Kidney epithelial cell (primary cell): ENCODE data around the gene HDAC11.

DNA sequence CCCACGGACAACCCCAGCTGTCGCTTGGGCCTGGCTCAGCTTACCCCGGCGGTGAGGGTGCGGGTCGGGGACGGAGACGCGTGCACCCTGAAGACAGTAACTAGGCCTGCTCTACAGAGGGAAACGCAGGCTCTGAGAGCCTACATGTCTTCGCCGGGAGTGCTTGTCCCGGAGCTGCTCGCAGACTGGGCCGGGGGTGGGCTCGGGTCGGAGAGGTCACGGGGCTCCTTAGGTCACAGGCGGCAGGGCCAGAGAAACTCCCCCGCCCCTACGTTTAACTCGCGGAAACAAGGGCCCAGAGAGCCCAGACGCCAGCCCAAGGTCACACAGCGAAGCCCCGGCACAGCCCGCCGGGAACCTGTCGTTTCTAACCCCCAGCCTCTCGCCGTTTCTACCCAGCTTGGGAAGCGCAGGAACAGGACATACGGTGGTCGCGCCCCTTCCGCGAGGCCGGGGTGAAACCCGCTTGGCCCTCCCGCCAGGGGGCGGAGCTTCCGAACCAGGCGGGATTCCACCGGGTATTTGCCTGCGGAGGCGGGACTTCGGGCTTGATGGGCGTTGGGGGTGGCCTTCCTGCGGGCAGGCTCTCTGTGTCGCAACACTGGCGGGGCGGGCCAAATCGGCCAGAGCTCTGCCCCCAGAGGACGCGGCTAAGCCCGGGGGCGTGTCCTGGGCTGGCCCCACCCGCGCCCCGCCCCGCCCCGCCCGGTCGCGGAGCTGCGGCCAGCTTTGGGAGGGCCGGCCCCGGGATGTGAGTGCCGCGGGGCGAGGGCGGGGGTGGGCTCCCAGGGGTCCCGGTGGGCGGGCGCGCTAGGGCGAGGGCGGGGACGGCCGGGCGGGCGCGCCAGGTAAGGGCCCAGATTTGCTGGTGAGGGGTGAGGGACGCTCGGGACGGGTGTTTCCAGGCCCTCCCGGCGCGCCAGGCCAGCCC, at the start of gene HDAC11:
HDAC11 (plus strand) TSS at position 708 of the 931 bp plus-strand sequence.
- RAMPAGE, long total RNA: no peak
- RRBS: 1% methylated on average over 33 of the region's 89 CpGs

- RAMPAGE, long total RNA: no peak
- RRBS: 64% methylated on average over 2 of the region's 10 CpGs
Observed at GRCh38 chr3:13532001-13532558, 16.8 kb upstream of the FBLN2 start.

- RAMPAGE, long total RNA: no peak
- RRBS: 9% methylated on average over 3 of the region's 15 CpGs
Observed at GRCh38 chr3:13654843-13655179, 105.9 kb downstream of the FBLN2 start.

- RAMPAGE, long total RNA: no peak
- RRBS: no CpG with 5 or more reads among the region's 23 CpGs
Observed at GRCh38 chr3:13850039-13850944, 29.6 kb downstream of the WNT7A start.

DNA sequence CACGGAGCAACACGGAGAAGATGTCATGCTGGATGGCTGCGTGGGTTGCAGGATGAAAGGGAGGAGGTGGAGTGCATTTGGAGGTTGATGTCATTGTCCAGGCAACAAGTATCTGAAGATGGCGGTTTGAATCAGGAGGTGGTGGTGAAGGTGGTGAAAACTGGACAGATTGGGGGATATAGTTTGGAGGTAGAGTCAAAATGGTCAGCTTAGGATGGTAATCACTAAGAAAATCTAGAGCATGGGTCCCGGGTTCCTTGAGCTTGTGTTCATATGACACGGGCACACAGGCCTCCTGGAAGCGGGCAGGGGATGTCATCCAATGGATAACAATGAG, 13.1 kb downstream of the WNT7A start:
- RAMPAGE, long total RNA: no peak
- RRBS: no CpG with 5 or more reads among the region's 7 CpGs

- RAMPAGE, long total RNA: no peak
- RRBS: 2% methylated on average over 12 of the region's 72 CpGs
Observed at GRCh38 chr3:13932661-13933366, 52.9 kb upstream of the WNT7A start.

DNA sequence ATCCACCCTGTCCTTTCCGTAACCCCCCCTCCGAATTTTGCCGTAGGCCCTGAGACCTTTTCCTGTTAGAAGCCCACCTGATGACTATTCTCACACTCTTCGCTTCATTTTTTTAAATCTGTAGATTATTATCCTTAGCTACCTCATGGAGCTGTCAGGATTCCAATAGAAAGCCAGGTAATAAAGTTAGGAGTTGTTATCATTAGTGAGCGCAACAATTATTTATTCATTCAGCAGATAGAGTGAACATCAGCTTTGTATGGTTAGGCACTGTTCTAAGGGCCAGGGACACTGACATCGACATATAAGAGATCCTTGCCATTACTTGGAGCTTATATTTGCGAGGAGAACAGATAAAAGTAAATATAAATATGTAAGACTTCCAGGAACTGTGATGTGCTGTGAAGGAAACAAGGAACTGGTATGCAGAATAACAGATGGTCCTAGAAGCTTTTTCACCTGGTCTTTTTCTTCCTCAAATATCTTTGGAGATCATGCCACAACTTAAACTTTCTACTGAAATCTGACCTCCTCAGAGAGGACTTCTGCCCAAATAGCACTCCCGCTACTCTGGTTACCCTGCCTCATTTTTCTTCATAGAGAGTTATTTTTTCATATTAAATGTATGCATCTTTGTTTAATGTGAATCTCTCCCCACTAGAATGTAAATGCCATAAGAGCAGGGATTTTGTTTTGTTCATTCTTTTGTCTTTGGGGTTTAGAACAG, 540 bp downstream of the LSM3 start:
- RAMPAGE, long total RNA: no peak
- RRBS: no CpG with 5 or more reads among the region's 8 CpGs

- RAMPAGE, long total RNA: no peak
- RRBS: 46% methylated on average over 3 of the region's 29 CpGs
Observed at GRCh38 chr3:14215983-14217271, 37.8 kb downstream of the LSM3 start.

DNA sequence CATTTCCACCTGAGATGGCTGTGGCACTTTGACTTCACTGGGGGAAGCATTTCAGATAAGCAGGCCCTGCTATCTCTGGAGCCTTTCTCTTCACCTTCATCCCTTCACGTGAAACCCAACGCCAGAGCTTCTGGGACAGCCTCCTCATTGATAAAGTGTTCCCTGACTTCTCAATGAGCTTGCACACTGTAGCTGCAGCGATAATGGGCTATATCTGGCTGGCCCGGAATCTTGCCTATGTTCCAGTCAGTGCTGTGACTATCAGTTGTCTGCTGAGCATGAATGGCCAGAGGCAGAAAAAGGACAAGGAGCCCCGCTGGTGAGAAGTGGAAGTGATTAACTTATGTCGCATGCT, 53.8 kb downstream of the LSM3 start:
- RAMPAGE, long total RNA: no peak
- RRBS: no CpG with 5 or more reads among the region's 6 CpGs

GRCh38 chr3:14233948-14234914, 55.6 kb downstream of the LSM3 start:
- RAMPAGE, long total RNA: no peak
- RRBS: no CpG with 5 or more reads among the region's 12 CpGs

DNA sequence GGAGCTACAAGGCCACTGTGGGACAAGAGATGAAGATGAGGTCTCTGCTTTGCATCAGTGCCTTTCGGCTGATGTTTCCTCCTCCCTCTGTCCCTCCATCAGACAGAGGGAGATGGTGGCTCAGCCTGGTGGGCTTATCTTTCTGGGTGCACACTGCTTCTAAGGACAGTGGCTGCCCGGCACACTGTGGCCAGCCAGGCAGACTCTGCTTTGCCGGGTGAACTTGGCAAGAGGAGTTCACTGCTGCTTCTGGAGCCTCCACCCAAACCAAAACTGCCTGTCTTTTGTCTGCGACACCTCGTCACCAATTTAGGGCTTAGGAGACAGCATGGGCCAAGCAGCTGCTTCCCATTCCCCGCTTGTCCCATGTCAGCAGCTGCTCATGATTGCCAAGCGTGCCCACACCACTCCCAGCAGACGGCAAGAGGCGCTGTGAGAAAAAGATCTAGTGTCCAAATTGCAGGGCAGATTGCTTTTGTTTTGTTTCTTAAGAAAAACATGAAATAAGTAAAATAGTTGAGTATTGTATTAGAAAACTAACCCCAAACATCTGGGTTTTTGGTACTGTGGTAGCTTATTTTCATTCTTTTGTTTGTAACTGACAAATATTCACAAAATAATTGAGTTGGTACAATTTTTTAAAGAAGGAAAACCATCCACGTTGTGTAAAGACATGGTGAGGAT, 57.3 kb downstream of the LSM3 start:
- RAMPAGE, long total RNA: no peak
- RRBS: 100% methylated on average over 1 of the region's 10 CpGs

DNA sequence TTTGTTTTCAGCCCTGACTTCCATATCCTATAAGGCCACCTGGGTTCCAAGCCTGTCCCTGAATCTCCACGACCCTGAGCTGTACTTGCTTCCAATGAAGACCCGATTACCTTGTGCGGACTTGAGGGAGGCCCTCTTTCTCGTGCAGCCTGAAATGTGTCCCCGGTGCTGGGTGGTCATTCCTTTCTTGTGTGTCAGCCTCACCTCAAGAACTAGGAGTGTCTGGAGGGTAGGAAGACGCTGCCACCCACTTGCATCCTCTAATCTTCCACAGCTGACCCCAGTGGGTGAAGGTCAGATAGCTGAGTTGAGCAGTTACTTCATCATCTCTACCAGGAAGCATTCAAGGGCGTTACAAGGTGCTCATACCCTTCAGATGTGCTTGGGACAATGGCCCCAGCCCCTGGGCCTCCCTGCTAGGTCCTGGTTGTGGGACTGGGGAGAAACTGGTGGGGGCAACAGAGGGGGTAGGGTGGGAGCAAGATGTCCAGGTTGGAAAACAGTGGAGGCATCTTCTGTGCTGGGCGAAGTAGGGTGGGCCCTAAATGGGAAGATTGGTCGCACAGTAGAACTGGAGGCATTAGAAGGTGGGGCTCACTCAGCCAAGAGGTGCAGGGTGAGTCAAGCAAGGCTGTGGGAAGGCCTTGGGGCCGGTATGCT, 74.2 kb downstream of the LSM3 start:
- RAMPAGE, long total RNA: no peak
- RRBS: no CpG with 5 or more reads among the region's 10 CpGs

GRCh38 chr3:14297682-14298460, 104.5 kb upstream of the SLC6A6 start:
- RAMPAGE, long total RNA: no peak
- RRBS: no CpG with 5 or more reads among the region's 50 CpGs

- RAMPAGE, long total RNA: no peak
- RRBS: no CpG with 5 or more reads among the region's 21 CpGs
Observed at GRCh38 chr3:14358379-14358962, 43.9 kb upstream of the SLC6A6 start.

DNA sequence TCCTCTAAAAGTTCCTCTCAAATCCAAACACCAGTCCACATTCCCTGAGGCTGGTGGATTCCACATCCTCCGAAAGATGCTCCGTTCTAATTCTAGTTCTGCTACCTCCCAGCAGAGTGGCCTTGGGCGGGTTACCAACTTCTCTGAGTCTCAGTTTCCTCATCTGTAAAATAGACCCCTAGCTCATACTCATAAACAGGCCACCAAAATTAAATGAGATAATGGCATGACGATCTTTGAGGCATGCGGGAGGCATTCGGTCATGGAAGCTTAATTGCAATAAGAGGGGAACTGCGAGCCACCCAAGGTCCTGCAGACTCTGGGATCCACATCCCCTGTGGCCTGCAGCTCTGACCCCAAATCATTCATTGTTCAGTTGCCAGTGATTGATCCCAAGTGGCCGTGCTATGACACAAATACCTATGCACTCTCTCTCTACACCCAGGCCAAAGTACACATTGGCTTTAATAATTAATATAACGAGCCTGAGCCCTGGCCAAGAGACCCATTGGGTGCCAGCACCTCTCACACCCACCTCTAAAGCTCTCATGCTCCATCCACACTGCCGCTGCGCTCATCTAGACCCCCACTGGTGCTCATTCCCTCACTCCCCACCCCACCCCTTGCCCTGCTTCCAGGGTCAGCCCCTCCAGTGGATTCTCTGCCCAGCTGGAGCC, 37.9 kb upstream of the SLC6A6 start:
- RAMPAGE, long total RNA: no peak
- RRBS: no CpG with 5 or more reads among the region's 11 CpGs

DNA sequence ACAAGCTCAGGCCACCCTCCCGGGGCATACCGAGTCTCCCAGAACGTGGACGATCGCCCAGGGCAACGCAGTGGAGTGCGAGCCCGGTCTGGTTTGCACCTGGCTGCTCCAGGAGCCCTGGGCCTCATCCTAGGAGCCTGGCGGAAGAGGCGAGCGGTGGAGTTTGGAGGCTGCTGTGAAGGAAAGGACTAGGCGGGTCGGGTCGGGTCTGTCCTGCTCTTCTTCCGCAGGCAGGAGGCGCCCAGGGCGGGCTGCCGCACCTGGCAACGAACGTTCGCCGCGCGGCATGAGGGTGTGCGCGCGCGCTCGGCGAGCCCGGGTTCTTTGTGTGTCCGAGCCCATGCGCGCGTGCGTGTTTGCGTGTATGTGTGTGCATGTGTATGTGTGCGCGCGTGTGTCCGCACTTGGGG, 291 bp upstream of the SLC6A6 start:
- RAMPAGE, long total RNA: no peak
- RRBS: 2% methylated on average over 8 of the region's 41 CpGs

- RAMPAGE, long total RNA: no peak
- RRBS: no CpG with 5 or more reads among the region's 3 CpGs
Observed at GRCh38 chr3:14405163-14405643, 2.8 kb downstream of the SLC6A6 start.

DNA sequence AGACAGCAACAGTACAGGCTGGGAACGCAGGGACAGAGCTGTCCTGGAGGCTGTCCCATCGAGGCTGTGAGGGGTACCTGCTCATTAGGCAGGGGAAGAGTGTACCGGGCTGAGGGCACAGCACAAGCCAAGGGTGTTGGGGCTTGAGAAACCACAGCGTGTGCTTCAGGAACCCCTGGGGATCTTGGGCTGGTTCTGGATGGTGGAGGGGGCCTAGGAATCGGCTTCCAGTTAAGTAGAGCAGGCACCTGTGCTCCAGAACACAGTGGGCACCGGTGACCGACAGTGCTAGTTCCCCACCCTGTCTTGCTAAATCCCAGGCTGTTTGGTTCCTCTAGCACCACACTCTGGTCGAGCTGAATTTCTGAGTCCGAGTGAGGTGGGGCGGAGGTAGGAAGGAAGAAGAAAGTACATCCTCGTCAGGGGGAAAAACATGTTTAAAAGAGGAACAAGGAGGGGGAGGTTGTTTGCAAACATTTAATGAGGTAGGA, 29.1 kb downstream of the SLC6A6 start:
- RAMPAGE, long total RNA: no peak
- RRBS: no CpG with 5 or more reads among the region's 11 CpGs

GRCh38 chr3:14431908-14432993, 29.8 kb downstream of the SLC6A6 start:
- RAMPAGE, long total RNA: no peak
- RRBS: no CpG with 5 or more reads among the region's 15 CpGs

- RAMPAGE, long total RNA: no peak
- RRBS: no CpG with 5 or more reads among the region's 12 CpGs
Observed at GRCh38 chr3:14433024-14433629, 30.7 kb downstream of the SLC6A6 start.